ENCODE measurements around a stretch of chr9.

DNA sequence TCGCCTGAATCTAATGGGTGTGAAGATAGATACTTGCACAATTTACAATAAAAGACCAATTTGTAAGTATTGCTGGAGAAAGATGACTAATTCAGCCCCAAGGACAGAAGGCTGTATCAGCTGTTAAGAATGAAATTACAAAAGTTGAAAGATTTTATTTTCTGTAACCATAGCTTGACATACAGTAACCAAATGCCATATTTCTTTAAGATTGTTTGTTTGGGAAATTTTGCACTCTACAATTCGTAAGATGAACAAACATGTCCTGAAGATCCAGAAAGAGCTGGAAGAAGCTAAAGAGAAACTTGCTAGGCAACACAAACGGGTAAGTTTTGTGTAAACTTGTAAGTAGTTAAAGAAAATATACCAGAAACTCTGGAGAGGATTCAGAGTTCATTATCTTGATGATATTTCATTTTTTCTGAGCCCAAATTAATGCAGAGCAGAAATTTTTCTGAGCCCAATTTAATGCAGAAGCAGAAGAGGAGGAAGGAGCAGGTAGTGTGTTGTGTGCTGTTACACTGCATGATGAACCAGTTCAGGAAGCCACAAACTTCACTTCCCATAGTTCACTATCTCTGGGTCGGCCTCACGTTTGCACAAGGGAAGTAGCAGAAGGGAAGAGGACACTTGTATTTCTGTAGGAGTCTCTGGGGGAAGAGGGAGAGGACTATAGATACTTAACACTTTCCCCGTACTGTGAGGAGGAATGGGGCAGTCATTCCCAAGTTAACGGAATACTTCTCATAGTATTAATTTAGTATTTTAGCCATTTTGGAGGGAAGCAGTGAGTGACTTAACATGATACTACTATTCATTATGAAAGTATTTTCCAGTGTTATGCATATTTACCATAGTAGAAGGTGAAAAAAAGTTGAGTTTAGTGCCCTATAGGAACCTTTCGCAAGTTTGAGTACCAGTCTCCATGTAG lies 30.3 kb downstream of the XPA start:
- RRBS = no CpG with 5 or more reads among the region's 8 CpGs

GRCh38 chr9:97670489-97671255 lies 26.5 kb downstream of the XPA start:
- RRBS = no CpG with 5 or more reads among the region's 4 CpGs

GRCh38 chr9:97980436-97980916 lies 2.7 kb upstream of the ANP32B start:
- RRBS = no CpG with 5 or more reads among the region's 5 CpGs

DNA sequence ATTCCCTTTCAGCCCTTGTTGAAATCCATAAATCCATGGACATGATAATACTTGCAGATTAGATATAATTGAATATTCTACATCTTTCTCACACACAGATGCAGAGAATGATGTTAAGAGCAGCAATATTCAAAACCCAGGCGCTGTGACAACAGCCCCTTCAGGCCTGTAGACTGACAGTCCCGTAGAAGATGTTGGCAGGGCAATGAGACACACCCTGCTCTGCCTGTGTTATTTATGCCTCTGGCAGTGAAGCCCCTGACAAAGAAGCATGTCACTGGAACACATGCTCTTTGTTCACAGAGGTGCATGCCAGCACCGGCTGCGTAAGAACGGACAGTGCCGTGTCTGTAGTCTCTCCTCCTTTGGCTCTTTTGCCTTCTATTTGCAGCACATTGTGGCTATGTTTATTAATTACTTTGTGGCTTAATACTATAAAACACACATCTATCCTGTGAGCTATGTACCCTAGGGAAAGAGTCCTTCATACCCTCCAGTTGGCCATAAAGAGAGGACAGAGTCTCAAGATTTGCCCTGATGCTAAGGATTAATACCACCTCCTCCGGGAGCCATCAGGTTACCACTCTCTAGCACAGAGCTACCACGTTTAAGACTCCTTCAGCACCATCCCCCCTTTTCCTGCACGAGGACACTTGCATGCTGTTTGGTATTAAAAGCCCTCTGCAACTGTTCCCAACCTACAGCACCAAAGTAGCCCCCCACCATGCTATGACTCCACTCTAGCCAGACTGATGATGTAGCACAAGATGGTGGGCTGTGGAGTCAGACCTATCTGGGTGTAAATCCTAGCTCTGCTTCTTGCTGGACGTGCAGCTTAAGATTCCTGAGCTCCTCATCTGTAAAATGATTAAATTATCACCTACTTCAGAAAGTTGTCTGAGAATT lies 2.0 kb upstream of the ANP32B start:
- RRBS = no CpG with 5 or more reads among the region's 10 CpGs

DNA sequence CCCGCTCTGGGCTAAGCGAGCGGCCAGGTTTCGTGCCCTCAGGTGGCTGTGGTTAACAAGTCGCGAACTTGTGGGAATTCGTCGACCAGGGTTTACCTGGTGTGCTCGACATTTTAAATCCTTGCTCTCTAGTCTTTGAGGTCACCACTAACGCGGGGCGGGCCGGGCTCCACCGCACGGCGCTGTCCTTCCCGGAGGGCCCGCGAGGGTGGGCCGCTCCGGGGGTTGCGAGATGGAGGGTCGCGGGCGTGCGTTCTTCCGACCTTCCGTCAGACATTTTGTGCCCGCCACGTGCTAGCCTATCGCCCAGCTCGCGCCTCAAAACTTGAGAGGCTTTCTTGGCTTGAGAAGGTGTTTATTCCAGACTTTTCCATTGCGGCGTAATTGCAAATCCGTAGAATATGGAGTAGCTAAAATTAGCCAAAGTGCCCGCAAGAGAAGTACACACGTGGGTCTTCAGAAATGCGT lies 2.1 kb downstream of the ANP32B start:
- RRBS = no CpG with 5 or more reads among the region's 39 CpGs

GRCh38 chr9:98083672-98084101 lies 27.2 kb downstream of the NANS start:
- RRBS = no CpG with 5 or more reads among the region's 4 CpGs

DNA sequence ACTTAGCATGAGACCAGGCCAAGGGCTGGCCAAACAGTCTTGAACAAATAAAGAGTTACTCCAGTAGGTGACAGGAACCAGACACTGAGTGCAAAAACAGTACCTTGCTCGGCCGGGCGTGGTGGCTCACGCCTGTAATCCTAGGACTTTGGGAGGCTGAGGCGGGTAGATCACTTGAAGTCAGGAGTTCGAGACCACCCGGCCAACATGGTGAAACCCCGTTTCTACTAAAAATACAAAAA lies 25.0 kb downstream of the TBC1D2 start:
- RRBS = no CpG with 5 or more reads among the region's 8 CpGs

GRCh38 chr9:98232097-98232436 lies 23.4 kb downstream of the TBC1D2 start:
- RRBS = no CpG with 5 or more reads among the region's 4 CpGs

DNA sequence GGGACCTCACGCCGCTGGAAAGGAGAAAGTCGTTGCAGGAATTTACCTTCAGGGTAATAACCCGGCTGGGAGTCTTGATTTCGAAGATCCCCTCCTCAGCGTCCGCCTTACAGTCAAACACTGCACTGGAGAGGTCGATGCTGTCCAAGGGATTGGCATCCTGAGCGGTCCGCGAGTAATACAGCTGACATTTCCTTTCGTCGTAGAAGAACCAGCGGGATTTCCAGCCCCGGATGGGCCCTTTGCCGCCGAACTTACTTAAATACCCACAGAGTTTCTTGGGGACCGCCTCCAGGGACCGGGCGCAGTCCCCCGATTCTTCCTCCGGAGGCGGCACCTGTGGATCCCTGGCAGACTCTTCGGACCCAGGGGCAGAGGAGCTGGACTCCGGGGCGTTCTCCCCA lies 320 bp downstream of the TBC1D2 start:
- RRBS = 2% methylated on average over 10 of the region's 26 CpGs

DNA sequence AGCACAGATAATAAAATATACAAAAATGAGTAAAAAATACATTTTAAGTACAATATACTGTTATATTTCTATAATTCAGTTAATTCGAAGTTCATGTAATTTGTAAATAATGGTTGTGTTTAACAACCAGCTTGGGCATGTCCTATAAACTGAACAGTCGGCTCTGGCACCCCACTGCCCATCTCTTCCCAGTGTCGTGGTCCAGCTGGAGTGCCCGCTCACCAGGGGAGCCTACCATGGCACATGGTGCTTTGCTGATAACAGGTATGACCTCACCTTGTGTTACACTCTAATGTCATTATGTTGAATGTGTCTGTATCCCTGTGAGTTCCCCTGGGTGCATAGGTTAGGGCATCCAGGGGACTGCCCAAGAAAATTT lies 42.6 kb downstream of the ANKS6 start:
- RRBS = no CpG with 5 or more reads among the region's 4 CpGs

DNA sequence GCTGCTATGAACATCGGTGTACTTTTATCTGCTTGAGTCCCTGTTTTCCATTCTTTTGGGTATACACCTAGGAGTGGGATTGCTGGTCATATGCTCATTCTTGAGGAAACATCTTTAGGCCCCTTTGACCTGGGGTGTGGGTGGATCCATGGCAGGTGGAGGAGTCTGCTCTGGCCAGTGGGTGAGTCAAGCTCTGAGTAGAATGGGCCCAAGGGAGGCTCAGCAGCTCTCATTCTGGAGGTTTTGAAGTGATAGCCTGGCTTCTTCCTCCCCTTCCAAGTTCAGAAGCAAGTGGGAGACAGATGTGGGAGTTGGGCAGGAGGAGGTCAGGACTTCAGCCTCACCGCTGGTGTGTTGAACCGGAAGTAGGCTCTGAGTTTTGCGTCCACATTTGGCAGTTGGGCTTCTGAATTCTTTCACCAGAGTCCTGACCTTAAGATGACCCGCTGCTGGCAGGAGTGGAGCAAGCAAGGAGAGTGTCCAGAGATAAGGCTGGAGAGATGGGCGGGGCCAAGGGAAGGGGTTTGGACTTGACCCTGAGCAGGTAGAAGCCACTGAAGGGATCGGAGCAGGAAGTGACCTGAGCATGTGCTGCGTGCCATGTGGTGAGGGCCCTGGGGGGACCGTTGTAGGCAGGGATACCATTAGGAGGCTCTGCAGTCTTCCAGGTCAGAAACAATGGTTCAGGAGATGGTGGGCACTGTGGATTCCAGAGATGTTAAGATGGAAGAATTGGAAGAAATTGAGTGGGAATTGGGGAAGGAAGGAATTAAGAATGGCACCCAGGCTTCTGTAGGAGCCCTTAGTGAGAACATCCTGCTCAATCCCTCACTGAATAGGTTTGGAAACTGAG lies 25.7 kb downstream of the GALNT12 start:
- RRBS = no CpG with 5 or more reads among the region's 9 CpGs

DNA sequence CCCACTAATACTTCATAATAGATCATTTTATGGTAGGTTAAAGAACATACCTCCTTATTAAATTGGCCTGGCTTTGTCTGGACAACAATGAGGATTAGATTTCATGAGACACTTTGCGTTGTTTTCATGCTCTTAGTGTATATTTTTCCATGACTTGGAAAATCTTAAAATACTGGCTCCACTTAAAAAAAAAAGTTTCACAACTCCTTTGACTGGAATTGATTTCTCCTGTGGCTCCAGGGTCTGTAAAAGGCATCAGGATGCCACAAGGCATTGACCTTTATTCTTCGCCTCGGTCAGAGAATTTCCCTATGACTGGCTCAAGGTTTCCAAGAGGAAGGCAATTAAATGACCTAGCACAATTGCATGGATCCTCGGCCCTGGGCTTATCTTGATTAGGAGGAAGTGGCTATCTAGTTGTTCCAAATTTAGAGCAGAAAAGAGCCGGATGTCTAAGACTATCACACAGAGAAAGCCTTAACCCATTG lies 57.1 kb upstream of the COL15A1 start:
- RRBS = no CpG with 5 or more reads among the region's 5 CpGs

- RRBS = no CpG with 5 or more reads among the region's 15 CpGs
Measured at GRCh38 chr9:98929731-98930396, 13.8 kb upstream of the COL15A1 start.

GRCh38 chr9:98944132-98945090 lies 704 bp downstream of the COL15A1 start:
- RRBS = 61% methylated on average over 6 of the region's 49 CpGs

DNA sequence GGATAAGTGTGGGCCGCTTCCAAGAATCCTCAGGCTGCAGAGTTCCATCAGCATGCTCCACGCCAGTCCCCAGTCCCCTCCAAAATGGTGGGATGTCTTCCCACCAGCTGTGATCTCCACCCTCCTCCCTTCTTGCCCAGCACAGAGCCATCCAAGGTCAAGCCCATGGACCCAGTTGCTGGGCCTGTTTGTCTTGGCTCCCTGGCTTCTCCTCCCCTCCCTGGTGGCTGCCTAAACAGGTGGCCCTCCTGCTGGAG lies 33.4 kb downstream of the COL15A1 start:
- RRBS = no CpG with 5 or more reads among the region's 2 CpGs

DNA sequence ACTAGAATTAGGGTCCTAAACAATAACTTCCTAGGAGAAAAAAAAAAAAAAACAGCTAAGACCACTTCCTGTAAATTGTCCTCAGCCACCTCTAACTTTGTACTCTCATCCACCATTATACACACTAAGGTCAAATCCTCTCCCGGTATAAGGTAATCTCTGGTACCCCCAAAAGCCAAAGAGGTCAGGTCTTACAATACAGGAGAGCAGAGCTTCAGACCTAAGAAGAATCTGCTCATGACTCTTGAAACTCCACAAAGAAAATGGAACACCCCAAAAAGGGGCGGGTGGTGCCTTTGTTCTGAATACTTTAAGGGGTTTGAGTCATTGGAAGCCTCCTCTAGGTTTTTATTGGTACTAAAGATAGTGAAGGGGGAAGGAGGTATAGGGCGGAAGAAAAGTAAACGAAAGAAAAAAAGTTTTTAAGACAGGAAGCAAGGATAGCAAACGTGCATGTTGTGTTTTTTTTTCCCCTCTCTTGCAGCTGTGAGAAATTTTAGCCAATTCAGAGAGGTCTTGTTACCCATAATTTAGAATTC lies 69.9 kb downstream of the COL15A1 start:
- RRBS = no CpG with 5 or more reads among the region's 5 CpGs

- RRBS = no CpG with 5 or more reads among the region's 2 CpGs
Measured at GRCh38 chr9:99039529-99040170, 65.3 kb upstream of the TGFBR1 start.

DNA sequence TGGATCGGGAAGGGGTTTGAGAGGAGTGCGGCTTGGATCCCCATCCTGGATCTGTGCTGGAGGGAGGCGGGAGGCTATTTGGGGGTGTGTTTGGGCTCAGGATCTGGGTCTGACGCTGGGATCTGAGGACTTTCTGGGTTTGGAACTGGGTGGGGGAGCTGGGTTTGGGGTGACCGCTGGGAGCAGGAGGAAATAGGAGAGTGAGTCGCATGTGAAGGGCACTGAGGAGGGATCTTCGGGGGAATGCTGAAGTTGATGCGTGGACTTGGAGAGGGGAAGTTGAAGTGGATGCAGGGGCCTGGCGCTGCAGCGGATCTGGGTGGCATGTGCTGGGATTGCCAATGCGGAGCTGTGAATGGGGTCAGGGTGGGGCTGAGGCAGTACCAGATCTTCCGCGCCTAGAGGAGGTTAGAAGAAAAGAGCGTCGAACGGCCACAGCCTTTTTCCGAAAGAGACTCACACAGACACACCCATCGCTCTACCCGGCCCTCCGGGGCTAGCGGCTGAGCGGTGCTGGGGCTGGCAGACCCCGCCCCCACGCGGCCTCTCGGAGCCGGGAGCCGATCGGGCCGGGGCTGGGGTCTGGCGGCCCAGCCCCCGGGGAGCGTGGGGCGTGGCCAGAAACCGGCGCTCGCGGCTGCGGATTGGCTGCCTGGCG lies 464 bp upstream of the TGFBR1 start:
- RRBS = 1% methylated on average over 14 of the region's 40 CpGs

DNA sequence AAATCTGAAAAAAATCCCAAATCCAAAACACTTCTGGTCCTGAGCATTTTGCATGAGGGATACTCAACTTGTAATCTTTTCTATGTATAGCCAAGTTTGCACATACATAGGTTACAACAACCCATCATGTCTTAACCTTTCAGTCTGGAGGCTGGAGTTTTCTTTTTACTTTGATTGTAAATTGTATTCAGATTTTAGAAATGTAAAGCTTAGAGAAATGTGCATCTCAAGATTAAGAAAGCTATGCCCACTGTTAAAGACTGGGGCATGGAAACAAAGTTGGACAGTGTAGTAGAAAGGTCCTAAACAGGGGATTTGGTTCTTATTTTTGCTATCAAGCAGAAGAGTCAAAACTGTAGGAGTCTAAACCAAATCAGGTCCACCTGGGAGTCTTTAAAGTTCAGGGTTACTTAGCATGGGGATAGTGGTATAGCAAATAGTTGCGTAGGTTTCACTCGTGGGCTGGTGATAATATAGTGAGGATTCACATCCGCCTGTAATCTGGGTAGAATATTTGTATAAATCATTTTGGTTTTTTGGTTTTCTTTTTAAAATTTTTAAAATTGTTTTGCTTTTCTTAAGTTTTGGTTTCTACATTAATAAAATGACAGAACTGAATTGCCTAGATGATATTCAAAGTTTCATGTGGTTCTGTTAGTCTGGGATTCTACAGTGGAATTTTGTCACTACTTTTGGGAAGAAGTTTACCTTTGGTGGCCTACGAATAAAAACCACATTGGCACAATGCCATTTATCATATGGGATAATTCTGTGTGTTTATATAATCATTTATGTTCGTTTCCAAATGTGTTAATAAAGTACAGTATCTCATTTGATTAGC lies 18.4 kb downstream of the TGFBR1 start:
- RRBS = no CpG with 5 or more reads among the region's 5 CpGs

- RRBS = no CpG with 5 or more reads among the region's 3 CpGs
Measured at GRCh38 chr9:99149134-99149765, 44.3 kb downstream of the TGFBR1 start.